Neural cell (in vitro differentiated cells): ENCODE measurements around the genes MBNL3, SLC9A6 and VGLL1.

DNA sequence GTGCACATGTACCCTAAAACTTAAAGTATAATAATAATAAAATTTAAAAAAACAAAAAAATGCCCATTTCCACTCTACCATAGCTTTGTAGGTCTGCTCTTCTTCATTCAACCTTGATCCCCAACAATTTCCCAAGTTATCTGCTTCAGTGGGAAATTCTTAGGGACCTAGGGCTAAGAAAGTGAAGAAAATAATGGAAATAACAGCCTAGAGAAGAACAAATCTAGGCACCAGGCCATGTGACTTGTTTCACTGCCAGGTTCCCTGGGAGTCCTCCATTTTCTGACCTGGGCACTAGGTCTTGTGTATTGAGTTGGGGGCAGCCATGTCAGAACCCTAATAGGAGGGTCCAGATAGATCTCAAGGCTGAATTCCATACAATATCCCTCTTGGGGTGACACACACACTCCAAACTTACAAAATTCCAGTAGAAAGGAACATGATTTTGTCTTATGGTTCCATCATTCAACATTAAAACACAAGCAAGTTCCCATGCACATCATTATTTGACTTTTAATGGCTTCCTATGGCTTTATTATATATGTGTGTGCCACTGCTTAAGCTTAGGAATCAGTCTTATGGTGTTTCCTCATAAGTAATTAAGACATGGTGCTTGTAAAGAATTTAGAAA is 194.6 kb upstream of the STK26 start:
- RAMPAGE, long total RNA: no peak

DNA sequence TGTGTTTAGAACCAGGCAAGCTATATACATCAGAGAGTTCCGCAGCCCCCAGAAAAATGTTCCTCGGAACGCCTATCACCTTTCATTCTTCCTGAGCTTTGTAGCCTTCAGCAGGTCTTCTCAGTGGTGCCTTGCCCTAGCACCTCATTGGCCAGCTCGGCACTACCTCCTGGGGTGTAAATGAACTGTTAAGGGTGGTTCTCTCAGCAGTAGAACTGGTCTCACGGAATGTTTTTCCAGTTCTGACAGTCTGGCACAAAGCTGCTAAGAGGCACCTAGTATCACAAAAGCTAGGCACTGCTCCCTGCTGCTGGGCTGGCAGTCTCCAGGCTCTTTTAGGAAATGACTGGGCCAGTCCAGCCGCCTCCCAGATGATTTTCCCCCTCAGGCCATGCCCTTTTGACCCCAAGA is 8.1 kb downstream of the FRMD7 start:
- RAMPAGE, long total RNA: no peak

DNA sequence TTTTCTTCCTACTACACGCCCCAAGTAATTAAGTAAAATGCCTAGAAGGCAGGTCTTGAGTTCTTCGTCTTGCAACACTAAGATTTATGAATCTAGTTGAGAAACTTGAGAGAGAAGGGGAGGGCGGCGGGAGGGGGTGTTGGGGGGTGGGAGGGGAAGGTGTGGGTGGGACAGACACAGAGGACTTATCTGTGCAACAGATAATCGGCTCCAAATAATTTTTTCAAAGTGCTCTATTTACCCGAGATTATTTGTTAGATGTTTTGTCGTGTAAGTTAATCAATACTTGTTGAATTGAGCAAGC is 2.9 kb downstream of the RAP2C start:
- RAMPAGE, long total RNA: no peak

DNA sequence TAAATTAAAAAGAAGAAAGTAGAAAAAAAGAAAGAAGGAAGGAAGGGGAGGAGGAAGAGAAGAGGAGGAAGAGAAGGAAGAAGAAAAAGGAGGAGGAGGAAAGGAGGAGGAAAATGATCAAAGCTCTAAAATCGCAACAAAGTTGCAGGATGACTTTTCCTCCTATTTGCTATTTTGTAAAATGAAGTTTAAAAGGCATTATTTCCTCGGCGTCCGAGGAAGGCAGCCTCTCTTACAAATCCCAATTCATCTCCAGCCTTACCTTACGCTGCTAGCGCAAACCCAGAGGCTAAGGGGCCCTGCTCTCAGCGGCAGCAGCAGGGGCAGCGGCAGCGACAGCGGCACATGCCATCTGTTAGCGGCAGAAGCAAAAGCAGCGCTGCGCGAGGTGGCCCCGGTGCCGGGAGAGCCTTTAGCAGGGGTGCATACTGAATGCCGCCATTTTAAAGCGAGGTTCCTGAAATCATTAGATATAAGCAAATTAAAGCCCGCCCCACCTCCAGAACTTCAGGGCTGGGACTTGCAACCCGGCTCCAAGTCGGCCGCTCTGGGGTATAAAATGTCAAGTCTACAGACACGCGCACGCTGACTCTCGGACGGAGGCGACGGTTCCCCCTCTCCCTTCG is at the start of gene MBNL3:
Gene MBNL3, minus strand, starts transcription at position 450 of the 626 bp plus-strand sequence.
- RAMPAGE, long total RNA: no peak

DNA sequence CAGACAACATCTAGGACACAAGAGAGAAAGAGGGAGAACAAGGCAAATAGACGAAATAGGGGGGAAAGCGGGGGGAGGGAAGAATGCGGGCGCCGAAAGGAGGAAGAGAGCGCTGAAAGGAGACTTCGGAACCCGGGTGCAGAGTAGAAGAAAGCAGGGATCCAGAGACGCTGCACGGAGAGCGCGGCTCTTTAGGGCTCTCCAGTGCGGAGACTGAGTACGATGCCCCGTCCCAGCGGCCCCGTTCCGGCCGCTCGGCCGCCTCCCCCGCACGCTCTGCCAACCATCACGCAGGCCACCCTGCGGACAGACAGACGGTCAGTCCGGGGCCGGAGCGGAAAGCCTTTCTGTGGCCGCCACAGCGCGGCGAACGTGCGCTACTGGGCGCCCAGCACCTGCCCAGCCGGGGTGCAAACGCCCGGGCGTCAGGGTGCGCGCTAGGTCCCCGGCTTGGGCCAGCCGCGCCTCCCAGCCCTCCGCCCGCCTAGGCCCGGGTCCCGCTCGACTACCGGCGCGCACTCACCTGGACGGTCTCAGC is 2.1 kb downstream of the HS6ST2 start:
- RAMPAGE, long total RNA: no peak

GRCh38 chrX:133677138-133677361 is 261.8 kb upstream of the GPC4 start:
- RAMPAGE, long total RNA: no peak

DNA sequence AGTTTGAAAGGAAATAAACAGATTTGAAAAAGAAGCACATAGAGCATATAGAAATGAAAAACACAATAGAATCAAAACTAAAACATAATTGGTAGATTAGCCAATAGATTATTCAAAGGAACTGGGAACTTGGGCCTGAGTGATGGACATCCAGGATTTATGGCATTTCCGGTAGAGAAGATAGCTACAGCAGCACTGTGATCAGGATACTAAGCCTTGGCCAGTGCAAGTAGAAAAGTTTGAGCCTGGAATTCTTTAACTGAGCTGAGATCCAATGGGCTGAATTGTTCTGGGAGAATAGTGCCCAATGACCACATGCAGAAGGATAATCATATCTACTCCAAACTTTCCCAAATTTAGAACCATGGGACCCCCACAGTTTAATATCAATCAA is 53.5 kb upstream of the GPC3 start:
- RAMPAGE, long total RNA: no peak

- RAMPAGE, long total RNA: no peak
Observed at GRCh38 chrX:134173072-134173490, 63.9 kb upstream of the CCDC160 start.

DNA sequence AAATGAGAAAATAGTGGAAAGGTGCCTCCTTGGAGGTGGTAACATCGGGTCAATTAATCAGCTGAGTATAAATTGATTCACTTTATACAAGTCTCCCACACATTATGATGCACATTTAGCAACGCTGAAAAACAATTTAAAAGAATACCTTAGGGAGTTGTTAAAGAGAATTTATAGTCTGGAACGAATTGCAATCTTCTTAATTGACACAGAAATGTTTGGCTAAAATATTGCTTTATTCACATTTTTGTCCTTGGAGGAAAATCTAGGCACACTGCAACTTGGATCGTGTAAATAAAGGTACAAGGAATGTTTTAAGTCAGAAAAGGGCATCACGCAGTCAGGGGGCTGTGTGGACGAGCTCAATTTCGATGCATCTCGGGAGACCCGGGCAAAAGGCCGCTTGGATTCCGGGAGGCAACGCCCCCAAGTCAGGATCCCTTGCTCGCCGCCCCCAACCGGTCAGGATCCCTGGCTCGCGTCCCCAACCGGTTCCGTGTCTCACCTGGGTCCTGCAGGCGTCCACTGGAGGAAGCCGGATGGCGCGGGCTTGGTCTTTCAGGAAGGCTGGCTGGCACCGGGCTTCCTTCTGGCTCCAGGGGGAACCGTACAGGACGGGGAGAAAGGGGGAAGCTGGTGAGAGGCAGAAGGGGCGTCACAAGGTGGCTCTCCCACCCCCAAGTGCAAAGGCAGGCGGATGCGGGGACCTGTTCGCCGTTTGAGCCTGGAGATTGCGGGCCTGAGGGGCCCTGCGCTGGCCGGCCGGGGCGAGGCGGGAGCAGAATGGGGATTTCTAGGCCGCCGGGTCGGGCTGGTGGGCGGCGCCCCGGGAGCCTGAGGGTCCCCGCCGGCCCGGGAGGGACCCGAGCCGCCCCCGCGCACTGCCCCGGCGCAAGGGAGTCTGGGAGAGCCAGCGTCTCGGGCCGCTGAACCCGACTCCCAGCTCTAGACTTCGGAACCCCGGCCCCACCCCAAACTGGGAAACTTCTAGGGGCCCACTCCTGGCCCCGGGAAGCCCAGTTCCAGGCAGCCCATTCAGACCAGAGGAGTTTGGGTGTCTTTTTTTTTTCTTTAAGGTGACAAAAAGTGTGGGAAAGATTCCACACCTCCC is 84.6 kb downstream of the HPRT1 start:
- RAMPAGE, long total RNA: no peak

- RAMPAGE, long total RNA: no peak
Observed at GRCh38 chrX:134769824-134770475, 27.1 kb downstream of the PABIR2 start.

DNA sequence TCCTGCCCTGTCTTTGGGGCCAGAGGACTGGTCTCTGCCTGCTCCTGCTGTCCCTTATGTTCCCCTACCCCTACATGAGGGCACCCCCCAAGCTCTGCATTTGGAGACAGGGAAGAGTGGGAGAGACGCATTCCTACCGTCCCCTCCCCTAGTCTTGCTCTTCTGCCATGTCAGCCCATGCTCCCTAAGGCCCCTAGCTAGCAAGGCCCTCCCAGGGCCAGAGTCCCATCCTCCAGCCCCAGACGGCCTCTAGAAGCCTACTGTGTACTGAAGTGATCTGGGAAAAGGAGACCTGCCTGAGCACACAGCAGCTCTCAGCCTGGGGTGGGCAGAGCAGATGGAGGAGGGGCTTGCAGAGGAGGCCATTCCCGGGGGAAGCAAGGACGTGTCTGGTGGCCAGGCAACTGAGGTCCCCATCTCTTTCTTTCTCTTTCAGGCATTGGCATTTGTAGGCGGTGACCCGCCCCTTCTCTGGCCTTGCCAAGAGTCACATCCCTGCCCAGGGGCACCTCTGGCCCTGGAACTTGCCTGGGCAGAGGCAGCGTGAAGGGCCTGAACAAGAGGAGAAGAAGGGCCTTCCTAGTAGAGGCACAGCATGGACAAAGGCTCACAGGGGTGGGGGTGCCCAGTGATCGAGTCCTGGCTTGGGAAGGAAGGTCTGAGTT is 1.6 kb downstream of the SMIM10L2A start:
- RAMPAGE, long total RNA: no peak

GRCh38 chrX:135544338-135544771 is 23.9 kb downstream of the INTS6L start:
- RAMPAGE, long total RNA: no peak

DNA sequence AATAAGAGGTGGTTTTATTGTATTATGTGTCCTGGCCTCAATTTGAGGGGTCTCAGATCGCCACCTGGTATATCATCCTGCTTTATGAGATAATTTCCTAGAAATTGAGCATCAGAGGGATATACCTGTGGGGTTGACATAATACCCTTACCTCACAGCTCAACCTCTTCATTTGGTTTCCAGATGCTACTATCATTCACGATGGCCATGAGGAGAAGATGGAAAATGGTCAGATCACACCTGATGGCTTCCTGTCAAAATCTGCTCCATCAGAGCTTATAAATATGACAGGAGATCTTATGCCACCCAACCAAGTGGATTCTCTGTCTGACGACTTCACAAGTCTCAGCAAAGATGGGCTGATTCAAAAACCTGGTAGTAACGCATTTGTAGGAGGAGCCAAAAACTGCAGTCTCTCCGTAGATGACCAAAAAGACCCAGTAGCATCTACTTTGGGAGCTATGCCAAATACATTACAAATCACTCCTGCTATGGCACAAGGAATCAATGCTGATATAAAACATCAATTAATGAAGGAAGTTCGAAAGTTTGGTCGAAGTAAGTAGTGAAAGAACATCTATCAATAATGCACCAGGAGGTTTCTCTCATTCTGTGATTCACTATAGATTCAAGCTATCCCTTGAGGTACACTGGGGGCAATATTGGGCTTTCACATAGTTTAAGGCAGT is 59.3 kb downstream of the INTS6L start:
- RAMPAGE, long total RNA: no peak

DNA sequence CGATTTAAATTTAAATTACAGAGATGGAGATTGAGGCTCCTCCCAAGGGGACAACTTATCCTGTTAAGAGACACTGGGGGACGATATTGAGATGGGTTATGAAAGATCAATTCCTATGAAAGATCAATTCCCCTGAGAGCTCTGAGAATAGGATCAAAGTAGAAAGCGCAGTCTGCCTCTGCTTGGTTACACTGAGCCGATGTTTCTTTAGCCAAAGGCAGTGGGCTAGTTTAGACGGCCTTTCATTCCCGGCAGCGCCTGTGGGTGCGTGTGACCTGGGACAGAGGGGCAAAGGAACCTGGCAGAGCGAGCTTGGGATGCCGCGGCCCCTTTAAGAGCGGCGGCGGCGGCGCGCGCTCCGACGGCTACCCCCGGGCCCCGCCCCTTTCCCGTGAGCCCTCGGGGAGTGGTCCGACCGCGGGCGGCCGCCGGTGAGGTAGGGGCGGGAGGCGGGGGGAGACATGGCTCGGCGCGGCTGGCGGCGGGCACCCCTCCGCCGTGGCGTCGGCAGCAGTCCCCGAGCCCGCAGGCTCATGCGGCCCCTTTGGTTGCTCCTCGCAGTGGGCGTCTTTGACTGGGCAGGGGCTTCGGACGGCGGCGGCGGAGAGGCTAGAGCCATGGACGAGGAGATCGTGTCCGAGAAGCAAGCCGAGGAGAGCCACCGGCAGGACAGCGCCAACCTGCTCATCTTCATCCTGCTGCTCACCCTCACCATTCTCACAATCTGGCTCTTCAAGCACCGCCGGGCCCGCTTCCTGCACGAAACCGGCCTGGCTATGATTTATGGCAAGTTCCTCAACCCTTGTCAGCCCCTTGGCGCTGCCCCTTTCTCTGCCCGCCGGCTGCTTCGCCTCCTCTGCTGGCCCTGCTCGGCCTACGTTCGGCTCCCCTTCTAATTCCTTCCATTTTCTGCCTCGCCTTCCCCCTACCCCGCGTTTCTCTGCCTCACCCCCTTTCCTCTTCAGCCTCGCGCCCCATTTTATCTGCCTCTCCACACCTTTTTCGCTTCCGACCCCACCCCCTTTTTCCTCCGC is at the start of gene SLC9A6:
Gene SLC9A6, plus strand, starts transcription at position 394 of the 1,034 bp plus-strand sequence.
- RAMPAGE, long total RNA: start-site peak on the plus strand centred at position 493 of the sequence, 221 bp wide, 1,169 and 1,010 reads in 2 replicates

DNA sequence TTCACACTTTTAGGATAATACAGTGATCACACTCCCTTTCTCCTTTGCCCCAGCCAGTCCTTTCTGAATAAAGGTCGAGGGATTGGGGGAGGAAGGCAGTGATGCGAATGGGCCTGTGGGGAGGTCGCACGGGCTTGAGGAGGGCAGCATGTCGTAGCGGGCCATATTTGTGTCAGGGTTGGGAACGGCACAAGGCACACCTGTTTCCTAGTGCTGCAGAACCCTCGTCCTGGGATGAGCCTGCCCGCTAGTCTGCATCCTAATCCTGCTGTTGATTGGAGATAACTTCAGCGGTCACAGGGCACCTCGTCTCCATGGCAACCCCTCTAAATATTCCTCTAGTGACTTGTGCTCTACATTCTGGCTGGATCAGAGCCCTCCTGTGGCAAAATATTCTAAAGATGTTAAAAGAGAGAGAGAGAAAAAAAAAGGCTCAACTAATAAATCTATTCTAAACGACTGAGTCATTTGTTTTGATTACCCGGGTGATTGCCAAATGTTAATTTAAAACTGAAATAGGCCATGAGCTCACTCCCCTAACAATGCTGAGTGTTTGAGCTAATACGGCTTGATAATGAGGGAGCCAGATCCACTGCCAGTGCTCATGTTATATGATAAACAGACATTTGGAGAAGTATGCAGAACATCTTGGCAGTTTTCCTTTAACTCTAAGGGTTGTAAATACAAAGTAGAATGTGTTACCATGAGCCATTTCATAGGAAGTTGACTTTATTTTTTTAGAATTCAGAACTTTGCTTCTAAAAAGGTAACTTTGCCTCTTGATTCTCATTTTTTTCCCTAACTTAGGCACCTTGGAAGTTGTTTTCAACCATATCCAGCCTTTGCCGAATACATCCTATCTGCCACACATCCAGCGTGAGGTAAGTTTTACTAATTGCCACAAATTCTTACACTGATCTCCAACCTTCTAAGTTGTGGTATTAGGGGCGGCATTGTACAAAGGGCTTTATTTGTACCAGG is 27.5 kb upstream of the FHL1 start:
- RAMPAGE, long total RNA: no peak

DNA sequence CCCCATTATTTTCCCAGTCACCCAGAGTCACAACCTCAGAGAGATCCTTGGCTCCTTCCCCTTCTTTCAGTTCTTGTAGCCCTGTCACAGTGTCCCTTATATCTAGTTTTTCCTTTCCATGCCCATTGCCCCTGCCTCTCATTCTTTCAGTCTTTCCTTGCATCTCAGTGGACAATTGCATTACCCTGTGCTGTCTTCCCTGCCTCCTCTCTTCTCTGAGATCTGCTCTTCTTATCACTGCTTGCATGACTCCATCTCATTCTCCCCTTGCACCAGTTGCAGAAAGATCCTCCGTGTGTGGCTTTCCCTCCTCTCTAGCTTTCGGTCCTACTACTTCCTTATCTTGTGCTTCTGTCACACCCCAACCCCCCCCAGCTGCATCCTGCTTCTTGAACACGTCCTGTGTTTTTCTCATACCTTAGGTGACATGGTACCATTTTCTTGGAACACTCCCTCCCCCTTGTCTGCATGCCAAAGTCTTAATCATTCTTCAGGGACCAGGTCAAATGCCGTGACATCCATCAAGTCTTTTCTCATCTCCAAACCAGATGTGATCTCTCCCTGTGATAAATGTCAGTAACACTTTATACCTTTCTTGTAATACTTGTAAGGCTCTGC is 3.1 kb upstream of the FHL1 start:
- RAMPAGE, long total RNA: no peak

DNA sequence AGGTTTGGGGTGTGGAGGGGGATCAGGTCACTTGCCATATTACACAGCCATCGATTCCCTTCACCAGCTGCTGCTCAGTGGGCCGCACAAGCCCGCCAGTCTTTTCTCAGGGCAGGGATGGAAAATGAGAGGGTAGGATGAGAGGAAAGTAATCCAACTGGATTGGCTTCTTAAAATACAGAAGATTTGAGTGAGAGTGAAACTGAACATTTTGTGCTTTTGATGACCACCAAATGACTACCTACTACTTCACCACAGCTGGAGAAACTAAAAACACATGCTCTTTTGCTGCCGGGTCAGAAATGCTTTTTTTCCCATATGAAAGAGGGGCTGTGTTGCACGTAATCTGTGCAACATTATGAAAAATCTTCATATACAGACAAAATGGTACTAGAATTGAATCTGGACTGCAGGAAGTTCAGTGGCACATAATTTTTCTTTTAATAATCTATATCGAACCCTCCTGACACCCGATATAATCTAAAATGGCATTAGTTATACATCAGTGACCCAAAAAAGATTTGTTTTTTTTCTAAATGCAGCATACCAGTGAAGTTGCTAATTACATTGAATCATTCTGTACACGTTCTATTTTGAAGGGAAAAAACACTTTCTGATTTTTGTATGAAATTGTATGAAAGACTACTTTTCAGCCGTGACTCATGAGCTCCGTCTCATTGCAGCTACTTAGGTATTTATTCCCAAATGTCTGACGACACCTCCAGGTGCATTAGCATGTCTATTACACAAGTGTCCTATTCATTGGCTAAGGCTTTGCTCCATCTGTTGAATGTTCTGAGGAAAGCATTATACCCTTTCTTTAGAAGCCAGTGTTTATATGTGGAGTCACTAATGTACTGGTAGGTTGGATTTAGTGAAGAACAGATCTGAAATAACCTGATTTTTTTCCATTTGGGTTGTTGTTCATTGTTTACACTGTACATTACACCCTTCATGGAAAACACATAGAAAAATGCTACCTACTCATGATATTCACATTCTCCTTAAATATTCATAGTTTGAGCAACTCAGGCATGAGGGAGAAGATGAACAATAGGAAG is 2.3 kb downstream of the FHL1 start:
- RAMPAGE, long total RNA: no peak

DNA sequence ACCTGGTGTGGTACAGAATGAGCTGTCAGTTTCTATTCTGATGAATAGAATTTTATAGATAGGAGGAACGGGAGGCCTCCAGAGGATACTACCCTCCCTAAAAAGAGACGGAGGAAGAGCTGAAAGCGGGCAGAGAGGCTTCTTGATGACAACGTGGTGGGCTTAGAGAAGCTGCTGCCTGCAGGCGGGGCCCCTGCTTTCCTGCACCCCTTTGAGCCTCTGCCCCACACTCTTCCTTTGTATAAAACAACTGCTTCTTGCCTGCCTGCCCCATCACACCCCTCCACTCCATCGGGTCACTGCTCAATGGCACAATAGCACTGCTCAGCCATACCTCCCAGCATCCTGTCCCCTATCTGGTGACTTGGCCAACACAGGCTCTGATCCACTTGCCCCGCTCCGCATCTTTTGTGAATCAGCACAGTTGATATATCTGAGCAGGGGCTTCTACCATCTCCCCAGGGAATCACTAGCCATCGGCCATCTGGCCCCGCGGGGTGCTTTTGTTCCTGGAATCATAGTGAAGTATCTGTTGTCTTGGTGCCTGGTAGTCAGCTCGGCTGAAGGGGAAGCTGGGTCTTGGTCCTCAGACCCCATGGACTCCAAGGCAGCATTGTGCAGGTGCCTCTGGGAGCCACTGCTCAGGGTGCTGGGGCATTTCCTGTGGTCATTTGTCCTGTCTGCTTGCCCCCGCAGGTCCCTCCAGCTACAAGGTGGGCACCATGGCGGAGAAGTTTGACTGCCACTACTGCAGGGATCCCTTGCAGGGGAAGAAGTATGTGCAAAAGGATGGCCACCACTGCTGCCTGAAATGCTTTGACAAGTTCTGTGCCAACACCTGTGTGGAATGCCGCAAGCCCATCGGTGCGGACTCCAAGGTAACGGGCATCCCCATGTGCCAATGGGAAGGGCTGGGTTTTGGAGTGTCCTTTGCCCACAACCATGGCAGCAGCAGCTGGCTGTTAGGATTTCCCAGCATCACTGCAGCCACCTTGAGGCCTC is 9.2 kb downstream of the FHL1 start:
- RAMPAGE, long total RNA: no peak

GRCh38 chrX:136209125-136209931 is 12.5 kb downstream of the FHL1 start:
- RAMPAGE, long total RNA: no peak

DNA sequence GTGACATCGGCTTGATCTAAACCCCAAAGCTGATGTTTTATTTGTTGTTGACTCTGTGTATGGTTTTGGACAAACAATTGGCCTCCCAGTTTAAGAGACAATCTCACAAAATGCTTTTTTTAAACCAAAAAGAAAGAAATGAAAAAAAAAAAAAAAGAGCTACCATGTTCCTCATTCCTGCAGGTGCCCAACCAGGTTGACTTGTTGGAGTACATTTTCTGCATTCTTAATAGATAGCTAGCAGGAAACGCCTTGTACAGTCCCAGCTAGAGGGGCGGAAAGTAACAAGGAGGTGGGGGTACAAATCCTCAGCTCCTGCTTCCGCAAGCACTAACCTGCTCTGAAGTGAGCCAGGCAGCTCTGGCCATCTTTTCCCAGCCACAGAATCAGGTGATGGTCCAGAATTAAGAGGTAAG is at the start of gene VGLL1:
Gene VGLL1, plus strand, starts transcription at position 330 of the 416 bp plus-strand sequence.
- RAMPAGE, long total RNA: no peak